Adrenal gland (tissue), 7 donors: Measurements from ENCODE around the gene DCLK3.

- PRO-cap, 3 experiments, result no peak in any of the 3 experiments
- RAMPAGE, long total RNA, 4 experiments, result no peak in any of the 4 experiments
- RRBS, result no CpG with 5 or more reads among the region's 13 CpGs
Observed at GRCh38 chr3:33396853-33397639, 43.2 kb downstream of the UBP1 start.

GRCh38 chr3:33438858-33439310 is 1.3 kb downstream of the UBP1 start:
- PRO-cap, 3 experiments, result no peak in any of the 3 experiments
- RAMPAGE, long total RNA, 4 experiments, result no peak in any of the 4 experiments
- RRBS, result no CpG with 5 or more reads among the region's 4 CpGs

DNA sequence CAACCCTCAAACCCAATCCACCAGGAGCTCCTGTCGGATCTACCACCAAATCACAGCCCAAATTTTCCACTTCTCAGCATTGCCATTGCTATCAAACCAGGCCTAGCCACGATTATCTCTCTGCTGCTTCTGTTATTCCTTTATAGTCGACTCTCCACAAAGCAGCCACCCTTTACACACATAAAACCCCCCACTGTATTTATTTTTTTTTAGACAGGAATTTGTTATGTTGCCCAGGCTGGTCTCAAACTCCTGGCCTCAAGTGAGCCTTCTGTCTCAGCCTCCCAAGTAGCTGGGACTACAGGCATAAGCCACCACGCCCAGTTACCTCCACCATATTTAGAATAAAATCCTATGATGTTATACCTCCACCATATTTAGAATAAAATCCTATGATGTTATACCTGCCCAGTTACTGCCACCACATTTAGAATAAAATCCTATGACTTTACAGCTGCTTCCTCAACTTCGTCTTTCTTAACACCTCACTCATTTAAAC is 3.5 kb downstream of the CLASP2 start:
- PRO-cap, 3 experiments, result no peak in any of the 3 experiments
- RAMPAGE, long total RNA, 4 experiments, result no peak in any of the 4 experiments
- RRBS, result no CpG with 5 or more reads among the region's 5 CpGs

DNA sequence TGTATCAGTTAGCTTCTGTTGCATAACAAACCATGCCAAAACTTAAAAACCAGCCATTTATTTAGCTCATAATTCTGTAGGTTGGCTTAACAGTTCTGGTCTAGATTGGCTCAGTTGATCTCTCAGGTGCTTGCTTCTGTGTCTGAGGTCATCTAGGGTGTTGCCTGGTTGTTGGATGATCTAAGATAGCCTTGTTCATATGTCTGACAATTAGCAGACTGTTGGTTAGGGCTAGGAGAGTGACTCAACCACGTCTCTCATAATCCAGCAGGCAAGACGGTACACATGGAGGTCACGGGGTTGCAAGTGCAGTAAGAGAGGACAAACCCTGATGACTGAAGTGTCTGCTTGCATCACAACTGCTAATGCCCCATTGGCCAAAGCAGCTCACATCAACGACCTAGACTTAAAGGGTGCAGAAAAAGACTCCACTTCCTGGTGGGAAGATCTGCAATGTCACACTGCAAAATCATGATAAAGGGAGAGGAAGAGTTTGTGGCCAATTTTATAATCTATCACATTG is 6.8 kb upstream of the PDCD6IP start:
- PRO-cap, 3 experiments, result no peak in any of the 3 experiments
- RAMPAGE, long total RNA, 4 experiments, result no peak in any of the 4 experiments
- RRBS, result no CpG with 5 or more reads among the region's 4 CpGs

DNA sequence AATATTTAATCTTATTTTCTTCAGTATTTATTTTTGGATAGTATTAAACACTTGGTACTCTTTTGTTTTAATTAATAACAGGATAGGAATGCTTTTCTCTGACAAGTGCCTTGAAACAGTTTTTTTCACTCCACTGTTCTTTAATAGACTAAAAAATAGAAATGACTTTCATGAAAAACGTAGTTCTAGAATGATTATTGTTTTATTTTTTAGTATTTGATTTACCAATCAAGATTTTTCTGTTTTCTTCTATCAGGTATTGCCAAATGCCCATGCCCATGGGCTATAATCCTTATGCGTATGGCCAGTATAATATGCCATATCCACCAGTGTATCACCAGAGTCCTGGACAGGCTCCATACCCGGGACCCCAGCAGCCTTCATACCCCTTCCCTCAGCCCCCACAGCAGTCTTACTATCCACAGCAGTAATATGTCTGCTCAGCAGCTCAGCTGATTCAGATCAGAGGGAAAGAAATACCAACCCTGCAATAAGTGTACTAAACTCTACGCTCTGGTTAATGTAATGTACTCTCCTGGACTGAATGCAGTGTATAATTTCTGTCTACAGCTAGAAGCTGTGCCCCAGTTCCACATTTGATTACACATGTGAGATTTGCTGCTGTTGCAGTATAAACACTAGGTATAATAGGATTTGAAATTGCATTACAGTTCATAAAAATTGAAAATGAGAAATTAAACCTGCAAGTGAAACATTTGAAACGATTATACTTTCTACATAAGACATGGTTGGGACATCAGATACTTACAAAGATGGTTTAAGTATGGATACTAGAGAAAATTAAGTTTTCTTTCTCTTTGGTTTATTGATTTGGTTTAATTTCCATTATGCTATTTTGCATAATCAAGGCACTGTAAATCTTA is 67.9 kb downstream of the PDCD6IP start:
- PRO-cap, 3 experiments, result no peak in any of the 3 experiments
- RAMPAGE, long total RNA, 4 experiments, result no peak in any of the 4 experiments
- RRBS, result no CpG with 5 or more reads among the region's 5 CpGs

GRCh38 chr3:33917756-33918424 is 119.5 kb downstream of the PDCD6IP start:
- PRO-cap, 3 experiments, result no peak in any of the 3 experiments
- RAMPAGE, long total RNA, 4 experiments, result no peak in any of the 4 experiments
- RRBS, result no CpG with 5 or more reads among the region's 2 CpGs

DNA sequence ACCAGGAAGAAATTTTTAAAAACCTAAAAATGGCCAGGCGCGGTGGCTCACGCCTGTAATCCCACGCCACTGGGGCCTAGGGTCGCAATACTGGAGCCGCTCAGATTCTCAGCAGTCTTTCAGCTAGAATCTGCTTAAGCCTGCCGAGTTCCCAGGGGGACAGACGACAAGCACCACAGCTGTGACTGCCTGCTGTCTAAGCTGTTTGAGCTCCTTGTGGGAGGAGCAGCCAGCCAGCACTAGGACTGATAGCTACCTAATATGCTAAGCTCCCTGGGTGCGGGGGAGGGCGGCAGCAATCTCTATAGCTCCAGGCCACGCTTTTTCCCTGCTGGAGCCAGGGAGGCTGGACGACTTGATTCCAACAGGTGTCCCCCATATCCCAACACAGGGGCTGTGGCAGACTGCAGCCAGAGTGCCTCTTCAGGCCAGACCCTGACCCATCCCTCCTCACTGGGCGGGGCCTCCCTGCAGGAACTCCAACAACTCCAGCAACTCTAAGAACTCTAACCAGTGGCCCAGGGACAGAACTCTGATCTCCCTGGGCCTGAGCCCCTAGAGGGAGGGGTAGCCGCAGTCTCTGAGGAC is 134.2 kb upstream of the ARPP21 start:
- PRO-cap, 3 experiments, result no peak in any of the 3 experiments
- RAMPAGE, long total RNA, 4 experiments, result no peak in any of the 4 experiments
- RRBS, result no CpG with 5 or more reads among the region's 14 CpGs

DNA sequence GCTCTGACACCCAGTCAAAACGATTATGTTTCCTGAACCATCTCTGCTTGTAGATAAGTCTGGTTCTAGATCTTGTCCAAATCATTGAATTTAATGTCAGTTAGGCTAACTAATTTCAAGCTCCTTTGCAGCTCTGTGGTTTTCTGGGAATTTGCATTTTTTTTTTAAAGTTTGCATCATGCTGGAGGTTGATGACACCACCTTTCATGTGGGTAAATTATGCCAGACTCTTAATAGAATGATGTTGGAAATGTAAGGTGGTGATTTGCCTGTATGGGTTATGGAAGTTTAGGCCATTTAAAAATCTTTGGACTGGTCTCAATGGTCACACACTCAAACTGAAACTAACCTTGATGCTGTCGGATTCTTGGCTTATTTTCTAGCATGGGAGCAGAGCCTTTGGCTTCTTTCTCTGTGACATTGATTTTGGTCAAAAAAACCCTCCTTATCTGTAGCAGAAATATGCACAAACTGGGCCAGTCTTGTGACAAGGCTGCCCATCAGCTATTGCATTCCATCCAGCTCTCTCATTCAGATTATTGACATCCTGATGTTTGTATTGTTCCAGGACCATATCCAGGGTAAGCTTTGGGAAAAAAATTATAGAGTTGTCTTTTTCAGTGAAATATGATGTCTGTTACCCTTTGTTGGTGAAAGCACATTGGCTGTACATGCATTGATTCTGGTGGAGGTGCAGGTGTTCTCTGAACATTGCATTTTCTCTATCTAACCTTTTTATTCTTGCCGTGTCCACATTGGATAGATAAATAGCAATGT is 35.9 kb downstream of the ARPP21 start:
- PRO-cap, 3 experiments, result no peak in any of the 3 experiments
- RAMPAGE, long total RNA, 4 experiments, result no peak in any of the 4 experiments
- RRBS, result no CpG with 5 or more reads among the region's 3 CpGs

DNA sequence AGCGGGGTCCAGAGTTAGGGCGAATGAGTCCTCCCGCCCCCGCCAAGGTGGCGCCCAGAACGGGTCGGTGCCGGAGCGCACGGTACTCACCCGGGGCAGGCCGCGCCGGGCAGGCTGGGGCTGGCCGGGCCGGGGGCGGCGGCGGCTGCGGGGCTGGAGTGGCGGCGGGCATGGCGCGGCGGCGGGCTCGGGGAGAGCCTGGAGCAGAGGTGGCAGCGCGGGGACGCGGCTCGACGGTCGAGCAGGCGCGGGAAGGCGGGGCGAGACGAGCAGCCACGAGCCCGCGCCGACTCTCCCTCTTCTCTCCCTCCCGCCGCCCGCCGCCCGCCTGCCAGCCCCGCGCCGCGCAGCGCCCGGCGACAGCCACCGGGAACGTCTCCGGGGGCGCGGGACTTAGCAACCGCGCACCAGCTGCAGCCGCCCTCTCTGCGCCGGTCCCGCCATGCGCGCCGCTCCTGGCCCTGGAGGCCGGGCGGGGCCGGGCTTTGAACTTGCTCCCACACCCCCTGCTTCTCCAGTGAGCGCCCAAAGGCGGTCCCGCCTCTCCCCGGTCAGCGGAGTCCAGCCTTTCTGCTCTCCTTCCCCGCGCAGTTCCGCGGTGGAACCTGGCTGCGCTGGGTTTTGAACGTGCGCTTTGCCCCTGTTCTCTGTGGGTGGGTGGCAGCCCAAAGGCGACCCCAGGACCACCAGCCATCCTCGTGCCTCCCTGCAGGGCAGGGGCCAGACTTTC is at the start of gene DCLK3:
Gene DCLK3 (minus strand): TSS at position 462 of the 730 bp plus-strand sequence.
- PRO-cap, 3 experiments, result no peak in any of the 3 experiments
- RAMPAGE, long total RNA, 4 experiments, result no peak in any of the 4 experiments
- RRBS, result 5% methylated on average over 18 of the region's 86 CpGs

DNA sequence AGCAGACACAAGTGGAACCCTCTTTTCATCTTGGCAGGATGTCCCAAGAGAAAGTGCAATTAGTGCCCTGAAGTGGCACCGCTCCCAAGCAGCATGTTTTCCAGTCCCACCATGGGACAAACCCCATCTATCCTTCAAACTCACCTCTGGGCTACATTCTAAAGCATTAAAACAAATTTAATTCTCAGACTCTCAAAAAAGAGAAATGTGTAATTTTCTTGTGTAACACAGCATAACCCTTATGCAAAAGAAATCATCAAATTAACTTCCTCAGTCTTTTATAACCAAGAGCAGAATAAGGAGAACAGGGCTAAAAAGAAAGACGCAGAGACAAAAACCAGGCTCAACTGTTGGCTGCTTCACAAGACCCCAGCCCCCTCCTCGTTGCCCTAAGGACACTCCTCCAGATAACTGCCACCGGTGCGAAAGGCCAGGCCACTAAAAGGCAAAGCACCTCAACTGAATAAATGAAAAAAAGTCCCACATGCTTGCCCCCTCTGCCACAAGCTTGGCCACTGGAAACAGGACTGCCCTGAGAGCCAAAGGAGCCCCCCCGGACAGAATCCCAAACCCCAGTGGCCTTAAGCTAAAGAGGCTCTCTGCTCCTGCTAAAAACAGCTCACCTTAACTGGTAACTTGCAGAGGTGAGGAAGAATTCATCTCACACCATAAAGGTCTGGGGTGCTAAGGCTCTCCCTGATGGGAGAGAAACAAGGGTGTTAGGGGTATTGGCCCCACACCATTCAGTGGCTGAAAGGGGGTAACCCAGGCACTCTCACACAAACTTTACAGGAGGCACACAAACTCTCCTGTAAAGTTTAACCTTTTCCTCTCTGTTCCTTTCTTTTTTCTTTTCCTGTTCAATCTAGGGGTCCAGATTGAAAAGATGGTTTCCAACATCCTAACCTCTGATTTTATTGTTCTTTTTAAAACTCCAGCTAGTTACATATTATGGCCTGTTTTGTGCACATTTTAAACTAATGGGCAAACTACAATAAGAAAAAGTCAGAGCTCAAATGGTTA is 20.2 kb downstream of the TRANK1 start:
- PRO-cap, 3 experiments, result no peak in any of the 3 experiments
- RAMPAGE, long total RNA, 4 experiments, result no peak in any of the 4 experiments
- RRBS, result no CpG with 5 or more reads among the region's 6 CpGs

GRCh38 chr3:36988370-36989061 is 4.4 kb downstream of the EPM2AIP1 start:
- PRO-cap, 3 experiments, result no peak in any of the 3 experiments
- RAMPAGE, long total RNA, 4 experiments, result no peak in any of the 4 experiments
- RRBS, result no CpG with 5 or more reads among the region's 4 CpGs

DNA sequence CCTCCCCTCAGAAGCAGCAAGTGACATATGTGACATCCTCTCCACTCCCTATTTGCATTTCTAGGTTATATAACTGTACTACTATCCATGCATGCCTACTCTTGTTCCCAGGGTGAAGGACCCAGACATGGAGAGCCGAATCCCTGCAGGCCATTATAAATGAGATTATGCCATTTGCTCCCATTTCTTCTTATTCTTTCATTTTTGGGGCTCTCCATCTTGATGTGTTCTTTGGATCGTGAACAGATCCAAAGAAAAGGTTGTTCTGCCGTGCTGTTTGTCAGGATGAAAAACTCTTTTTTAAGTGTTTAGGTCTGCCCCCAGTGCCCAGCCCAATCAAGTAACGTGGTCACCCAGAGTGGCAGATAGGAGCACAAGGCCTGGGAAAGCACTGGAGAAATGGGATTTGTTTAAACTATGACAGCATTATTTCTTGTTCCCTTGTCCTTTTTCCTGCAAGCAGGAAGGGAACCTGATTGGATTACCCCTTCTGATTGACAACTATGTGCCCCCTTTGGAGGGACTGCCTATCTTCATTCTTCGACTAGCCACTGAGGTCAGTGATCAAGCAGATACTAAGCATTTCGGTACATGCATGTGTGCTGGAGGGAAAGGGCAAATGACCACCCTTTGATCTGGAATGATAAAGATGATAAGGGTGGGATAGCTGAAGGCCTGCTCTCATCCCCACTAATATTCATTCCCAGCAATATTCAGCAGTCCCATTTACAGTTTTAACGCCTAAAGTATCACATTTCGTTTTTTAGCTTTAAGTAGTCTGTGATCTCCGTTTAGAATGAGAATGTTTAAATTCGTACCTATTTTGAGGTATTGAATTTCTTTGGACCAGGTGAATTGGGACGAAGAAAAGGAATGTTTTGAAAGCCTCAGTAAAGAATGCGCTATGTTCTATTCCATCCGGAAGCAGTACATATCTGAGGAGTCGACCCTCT is 55.0 kb downstream of the MLH1 start:
- PRO-cap, 3 experiments, result no peak in any of the 3 experiments
- RAMPAGE, long total RNA, 4 experiments, result no peak in any of the 4 experiments
- RRBS, result no CpG with 5 or more reads among the region's 14 CpGs

DNA sequence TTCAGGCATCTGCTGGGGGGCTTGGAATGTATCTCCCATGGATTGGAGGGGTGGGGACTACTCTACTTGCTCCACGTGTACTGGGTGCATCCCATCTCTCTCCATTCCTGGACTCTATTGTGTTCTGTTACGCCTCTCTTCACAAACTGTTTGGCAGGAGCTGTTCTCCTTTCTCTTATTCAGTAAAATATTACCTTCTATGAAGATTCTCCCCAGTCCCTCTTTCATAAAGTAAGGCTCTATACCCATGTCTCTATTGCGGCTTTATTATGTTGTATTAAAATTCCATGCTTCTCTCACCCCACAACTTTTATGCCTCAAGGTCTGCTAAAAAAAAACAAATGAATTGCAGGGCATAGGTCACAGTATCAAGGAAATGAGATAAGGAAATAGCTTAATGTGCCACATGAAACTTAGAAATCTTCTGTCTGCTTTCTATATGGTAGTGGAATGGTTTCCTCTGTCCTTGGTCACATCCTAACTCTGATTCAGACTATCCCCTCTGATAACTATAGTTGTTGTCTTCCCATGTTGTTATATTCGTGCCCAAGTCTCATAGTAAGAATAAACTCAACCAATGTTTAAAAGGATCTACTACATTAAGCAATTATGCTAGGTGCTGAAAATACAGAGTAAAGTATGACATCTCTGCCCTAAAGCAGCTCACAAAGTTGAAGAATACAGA is 43.1 kb downstream of the LRRFIP2 start:
- PRO-cap, 3 experiments, result no peak in any of the 3 experiments
- RAMPAGE, long total RNA, 4 experiments, result no peak in any of the 4 experiments
- RRBS, result no CpG with 5 or more reads among the region's 4 CpGs

DNA sequence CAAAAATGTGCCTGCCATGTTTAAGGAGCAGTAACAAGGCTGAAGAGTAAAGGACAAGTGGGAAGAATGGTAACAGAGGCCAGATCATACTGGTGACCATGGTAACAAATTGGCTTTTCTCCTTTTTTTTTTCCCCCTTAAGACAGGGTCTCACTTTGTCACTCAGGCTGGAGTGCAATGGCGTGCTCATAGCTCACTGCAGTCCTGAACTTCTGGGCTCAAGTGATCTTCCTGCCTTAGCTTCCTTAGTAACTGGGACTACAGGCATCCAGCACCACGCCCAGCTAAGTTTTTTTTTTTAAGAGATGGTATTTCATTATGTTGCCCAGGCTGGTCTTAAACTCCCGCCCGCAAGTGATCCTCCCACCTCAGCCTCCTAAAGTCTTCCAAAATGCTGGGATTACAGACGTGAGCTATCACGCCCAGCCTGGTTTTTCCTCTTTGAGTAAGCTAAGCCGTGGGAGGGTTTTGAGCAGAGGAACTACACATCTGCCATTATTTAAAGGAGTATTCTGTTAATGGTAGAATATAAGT is 7.3 kb upstream of the LRRFIP2 start:
- PRO-cap, 3 experiments, result no peak in any of the 3 experiments
- RAMPAGE, long total RNA, 4 experiments, result no peak in any of the 4 experiments
- RRBS, result no CpG with 5 or more reads among the region's 7 CpGs

- PRO-cap, 3 experiments, result no peak in any of the 3 experiments
- RAMPAGE, long total RNA, 4 experiments, result no peak in any of the 4 experiments
- RRBS, result no CpG with 5 or more reads among the region's 4 CpGs
Observed at GRCh38 chr3:37341441-37341944, 98.4 kb downstream of the GOLGA4 start.

- PRO-cap, 3 experiments, result peak in 1 of 3 experiments; most common minus-strand start chr3:37467147 (in 1)
- RAMPAGE, long total RNA, 4 experiments, result no peak in any of the 4 experiments
- RRBS, result no CpG with 5 or more reads among the region's 8 CpGs
Observed at GRCh38 chr3:37466674-37467227, 14.8 kb downstream of the ITGA9 start.

DNA sequence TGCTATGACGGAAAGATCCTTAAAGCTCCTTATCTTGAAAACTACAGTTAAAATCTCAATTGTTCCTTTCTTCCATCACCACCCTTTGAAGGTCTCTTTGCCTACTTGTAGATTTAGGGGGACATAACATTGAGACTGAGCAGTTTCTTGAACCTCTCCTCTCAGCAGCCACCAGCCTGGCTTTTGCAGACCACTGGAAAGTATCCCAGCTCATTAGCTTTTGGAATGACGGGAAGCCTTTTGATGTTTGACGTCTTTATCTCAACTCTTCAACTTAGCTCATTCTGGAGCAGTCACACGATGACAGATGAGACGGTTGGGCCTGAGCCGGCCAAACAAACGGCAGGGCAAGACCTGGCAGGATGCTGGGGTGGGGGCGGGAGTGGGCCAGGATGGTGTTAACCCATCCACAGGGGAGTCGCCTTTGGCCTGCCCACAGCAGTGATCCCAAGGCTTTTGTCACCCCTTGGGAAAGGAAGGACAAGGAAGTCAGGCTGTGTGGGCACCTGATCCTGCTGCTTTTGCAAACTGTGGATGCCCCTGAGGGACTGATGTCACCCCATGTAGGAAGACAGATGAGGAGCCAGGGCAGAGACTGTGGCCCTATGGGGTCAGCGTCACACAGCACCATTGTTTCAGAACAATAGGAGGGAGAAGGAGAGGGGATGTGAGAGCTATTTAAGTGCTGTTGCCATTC is 122.1 kb upstream of the CTDSPL start:
- PRO-cap, 3 experiments, result no peak in any of the 3 experiments
- RAMPAGE, long total RNA, 4 experiments, result no peak in any of the 4 experiments
- RRBS, result no CpG with 5 or more reads among the region's 10 CpGs

- PRO-cap, 3 experiments, result no peak in any of the 3 experiments
- RAMPAGE, long total RNA, 4 experiments, result no peak in any of the 4 experiments
- RRBS, result no CpG with 5 or more reads among the region's 6 CpGs
Observed at GRCh38 chr3:37964266-37965255, 26.0 kb upstream of the VILL start.

DNA sequence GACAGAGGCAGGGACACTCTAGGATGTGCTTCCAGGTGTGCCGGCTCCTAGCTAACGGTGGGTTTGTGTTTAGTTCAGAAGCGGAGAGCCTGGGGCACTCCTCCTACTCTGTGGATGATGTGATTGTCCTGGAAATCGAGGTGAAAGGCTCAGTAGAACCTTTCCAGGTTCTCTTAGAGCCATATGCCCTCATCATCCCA is 40.5 kb downstream of the ACAA1 start:
- PRO-cap, 3 experiments, result peak in 1 of 3 experiments; most common minus-strand start position 92 of the sequence (in 1)
- RAMPAGE, long total RNA, 4 experiments, result no peak in any of the 4 experiments
- RRBS, result no CpG with 5 or more reads among the region's 4 CpGs

DNA sequence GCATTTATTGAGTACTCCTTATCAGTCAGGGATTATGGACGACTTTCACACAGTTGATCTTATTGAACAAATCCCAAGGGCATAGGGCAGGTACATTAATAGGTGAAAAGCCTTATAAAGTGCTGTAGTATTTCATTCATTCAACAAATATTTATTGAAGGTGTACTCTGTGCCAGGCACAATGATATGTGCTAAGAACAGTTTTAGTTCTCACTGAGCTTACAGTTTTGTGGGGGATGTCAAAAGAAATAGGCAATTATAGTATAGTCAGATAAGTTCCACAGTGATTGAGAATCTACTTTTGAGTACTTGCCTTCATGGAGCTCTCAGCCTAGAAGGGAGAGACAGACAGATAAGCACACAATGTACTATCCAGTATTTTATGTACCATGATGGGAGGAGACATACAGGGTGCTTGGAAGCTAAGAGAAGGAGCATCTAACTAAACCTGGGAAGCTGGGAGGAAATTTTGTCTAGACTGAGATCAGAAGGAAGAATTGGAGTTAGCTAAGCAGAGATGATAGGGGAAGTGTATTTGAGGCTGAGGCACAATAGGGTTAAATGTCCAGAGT is 24.3 kb downstream of the OXSR1 start:
- PRO-cap, 3 experiments, result no peak in any of the 3 experiments
- RAMPAGE, long total RNA, 4 experiments, result no peak in any of the 4 experiments
- RRBS, result no CpG with 5 or more reads among the region's 1 CpG